Cardiac atrium fibroblast (primary cell): ENCODE measurements around the genes SOX1 and F10.

DNA sequence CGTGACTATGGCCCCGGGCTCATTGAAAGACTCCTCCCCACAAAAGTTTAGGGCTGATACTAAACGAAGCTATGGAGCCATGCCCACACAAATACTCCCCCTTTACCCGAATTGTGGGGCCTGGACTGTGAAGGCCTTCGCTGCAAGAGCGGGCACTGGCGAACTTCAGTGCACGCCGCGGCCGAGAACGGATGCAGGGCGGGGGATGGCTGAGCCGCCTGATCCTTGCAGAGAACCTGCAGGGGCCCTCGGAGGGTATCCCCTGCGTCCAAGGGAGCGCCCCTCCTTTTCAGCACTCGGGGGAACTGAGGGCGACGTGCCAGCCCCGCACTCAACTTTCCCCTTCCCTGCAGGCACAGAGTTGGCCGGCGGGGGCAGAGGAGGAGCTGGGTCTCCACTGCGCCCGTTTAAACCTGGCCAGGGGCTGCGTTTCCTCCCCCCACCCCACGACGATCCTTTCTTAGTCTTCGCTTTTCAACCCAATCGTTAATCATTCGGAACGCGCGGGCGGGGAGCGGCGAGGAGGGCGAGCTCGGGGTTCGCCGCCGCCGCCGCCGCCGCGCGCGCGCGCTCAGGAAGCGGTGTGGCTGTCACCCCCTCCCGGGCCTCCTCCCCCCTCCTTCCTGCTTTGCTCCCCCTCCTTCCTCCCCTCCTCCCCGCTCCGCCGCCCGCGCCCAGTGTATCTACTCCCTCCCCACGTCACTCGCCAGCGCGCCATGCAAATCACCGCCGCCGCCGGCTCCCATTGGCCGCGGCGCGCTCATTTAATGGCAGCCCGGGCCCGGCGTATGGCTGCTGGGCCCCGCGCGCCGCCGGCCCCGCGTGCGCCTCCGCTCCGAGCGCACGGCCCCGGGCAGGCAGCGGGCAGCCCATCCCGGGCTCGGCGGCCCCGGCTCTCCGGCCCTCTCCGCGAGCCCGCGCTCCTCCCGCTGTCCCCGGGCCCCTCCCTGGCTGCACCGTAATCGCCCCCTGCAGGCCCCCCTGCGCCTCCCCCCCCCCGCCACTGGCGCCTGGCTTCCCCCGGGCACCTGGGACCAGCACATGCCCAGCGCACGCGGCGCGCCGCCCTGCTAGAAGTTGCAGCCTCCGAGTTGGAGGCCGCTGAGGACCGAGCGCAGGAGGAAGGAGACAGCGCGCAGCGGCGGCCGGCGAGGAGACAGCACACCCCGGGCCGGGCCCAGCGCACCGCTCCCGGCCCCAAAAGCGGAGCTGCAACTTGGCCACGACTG lies at the start of gene SOX1:
Gene SOX1, plus strand, starts transcription at position 1,037 of the 1,229 bp plus-strand sequence.
- RAMPAGE, long total RNA = no peak

GRCh38 chr13:112212951-112214018 lies 146.3 kb downstream of the SOX1 start:
- RAMPAGE, long total RNA = no peak

DNA sequence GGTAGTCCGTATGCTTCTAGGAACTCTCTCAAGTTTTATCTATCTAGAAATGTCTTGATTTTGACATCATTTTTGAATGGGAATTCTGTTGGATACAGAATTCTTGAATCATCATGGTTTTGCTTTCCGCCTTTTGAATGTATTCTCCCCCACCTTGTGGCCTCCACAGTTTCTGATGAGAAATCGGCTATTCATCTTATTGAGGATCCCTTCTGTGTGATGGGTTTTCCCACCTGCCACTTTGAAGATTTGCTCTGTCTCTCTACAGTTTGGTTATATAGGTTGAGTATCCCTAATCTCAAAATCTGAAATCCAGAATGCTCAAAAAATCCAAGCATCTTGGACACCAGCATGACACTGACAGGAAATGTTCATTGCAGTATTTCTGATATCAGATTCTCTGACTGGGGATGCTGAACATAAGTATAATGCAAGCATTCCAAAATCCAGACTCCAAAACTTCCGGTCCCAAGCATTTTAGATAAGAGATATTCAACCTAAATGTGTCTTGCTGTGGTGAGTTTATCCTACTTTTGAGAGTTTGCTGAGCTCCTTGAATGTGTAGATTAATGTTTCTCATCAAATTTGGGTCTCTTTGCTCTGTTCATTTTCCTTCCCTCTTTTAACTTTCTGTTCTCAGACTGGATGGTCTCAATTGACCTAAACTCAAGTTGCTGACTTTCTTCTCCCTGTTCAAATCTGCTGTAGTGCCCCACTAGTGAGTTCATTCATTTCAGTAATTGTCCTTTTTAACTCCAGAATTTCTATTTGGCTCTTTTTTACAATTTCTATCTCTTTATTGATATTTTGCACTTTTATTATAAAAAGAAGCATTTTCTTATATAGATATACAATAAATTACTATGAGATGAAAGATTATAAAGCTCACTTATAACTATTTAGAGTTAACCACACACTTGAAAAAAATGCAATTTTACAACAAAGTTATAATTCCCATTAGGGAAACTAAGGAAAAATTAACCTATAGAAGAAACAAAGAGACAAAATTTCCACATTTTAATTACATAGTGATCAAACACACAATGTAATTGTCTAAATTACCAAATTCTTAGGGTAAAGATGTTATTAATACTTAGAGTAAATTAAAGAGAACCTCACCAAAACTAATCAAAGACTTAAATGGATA lies 49.7 kb downstream of the TUBGCP3 start:
- RAMPAGE, long total RNA = no peak

DNA sequence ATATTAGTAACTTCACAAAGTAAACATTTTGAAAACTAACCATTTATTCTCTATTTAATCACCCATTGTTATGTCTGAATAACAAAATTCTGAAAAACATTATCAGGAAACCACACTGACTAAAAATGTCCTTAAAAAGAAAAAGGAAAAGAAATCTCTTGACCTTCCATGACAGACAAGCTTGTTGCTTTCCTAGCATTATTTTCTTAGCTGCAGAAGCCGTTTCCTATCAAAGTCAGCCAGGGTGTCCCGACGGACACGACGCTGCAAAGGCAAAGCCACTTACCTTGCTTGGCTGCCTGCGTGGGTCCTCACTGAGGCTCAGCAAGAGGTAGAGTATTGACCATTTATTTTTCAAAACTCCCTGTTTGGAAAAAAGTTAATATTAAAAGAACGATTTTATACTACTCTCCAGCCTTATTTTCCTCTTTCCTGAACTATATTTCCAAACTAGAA lies 28.9 kb downstream of the TUBGCP3 start:
- RAMPAGE, long total RNA = no peak

DNA sequence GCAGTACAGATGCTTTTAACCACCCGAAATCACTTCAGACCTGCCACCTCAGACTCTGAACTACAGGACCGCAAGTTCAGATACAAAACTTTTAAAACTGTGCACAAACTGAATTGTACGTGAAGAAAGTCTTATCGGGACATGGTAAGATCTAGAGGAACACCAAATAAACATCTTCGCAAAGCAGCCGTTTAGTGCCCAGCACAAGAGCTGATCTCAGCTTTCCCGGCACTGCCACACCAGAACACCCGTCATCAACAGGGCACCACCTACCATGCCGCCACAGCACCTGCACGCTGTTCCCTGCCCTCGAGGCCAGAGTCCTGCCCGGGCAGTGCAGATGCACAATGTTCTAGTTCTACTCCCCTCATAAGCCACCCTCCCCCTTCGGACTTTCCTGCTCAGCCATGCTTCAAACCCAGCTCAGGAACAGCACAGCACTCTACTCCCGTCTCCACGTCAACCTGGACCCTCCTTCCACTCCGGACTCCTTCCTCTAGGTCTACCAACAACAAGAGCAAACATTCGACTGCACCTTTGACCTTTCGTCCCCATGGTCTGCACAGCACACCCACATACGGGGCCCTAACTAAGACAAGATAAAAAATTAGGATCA lies 25.2 kb downstream of the TUBGCP3 start:
- RAMPAGE, long total RNA = no peak

- RAMPAGE, long total RNA = no peak
Measured at GRCh38 chr13:112670045-112670470, 19.8 kb upstream of the ATP11A start.

DNA sequence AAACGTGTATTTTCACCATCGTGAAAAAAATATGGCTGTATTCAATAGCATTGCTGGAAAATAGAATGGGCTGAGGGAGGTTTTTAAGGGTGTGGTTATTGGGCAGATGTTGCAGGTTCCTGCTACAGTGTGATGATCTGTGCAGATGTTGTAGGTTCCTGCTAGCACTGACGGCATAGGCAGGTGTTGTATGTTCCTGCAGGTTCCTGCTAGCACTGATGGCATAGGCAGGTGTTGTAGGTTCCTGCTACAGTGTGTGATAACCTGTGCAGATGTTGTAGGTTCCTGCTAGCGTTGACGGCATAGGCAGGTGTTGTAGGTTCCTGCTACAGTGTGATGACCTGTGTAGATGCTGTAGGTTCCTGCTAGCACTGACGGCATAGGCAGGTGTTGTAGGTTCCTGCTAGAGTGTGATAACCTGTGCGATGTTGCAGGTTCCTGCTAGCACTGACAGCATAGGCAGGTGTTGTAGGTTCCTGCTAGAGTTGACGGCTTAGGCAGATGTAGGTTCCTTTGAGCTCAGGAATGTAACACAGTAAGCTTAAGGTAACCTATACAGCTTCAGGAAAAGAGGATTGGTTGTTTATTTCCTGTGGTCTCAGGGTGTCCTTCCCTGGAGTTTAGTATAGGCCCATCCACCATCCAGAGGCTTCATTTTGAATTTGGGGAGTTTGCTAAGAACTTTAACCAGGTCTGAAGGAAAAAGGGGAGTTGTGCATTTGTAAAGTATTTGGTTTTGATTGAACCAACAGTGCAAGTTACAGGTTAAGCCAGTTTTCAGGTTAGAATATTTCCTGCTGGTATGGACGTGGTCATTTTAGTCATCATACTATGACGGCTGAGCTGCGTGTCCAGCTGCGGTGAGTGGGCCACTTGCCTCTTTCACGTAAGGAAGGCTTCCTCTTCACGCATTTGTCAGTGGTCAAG lies 53.6 kb downstream of the ATP11A start:
- RAMPAGE, long total RNA = no peak

- RAMPAGE, long total RNA = no peak
Measured at GRCh38 chr13:112760956-112761239, 71.1 kb downstream of the ATP11A start.

GRCh38 chr13:112782696-112783472 lies 93.0 kb downstream of the ATP11A start:
- RAMPAGE, long total RNA = no peak

DNA sequence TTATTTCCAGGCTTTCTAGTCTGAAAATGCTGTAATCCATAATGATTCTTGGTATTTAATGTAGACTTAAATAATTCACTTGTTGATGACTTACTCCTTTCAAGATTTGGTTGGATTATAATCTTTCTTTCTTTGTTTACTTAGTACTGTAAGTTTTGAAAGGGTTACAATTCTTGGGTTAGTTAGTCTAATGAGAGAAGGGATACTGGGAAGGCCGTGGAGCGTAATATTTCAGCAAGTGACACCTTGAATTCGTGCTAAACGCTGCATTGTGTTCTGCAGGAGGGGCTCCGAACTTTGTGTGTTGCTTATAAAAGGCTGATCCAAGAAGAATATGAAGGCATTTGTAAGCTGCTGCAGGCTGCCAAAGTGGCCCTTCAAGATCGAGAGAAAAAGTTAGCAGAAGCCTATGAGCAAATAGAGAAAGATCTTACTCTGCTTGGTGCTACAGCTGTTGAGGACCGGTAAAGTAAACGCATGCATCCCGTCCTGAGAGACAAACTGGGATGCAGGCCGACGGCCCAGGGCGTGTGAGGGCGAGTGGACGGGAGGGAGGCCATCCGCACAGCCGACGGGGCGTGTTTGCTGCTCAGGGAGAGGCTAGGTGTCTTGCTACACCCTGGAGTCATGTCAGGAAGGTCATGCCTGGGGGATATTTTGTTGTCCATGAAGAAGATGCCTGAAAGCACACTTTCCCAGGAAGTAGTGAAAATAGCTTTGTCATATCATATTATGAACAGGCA lies 118.1 kb upstream of the MCF2L start:
- RAMPAGE, long total RNA = no peak

DNA sequence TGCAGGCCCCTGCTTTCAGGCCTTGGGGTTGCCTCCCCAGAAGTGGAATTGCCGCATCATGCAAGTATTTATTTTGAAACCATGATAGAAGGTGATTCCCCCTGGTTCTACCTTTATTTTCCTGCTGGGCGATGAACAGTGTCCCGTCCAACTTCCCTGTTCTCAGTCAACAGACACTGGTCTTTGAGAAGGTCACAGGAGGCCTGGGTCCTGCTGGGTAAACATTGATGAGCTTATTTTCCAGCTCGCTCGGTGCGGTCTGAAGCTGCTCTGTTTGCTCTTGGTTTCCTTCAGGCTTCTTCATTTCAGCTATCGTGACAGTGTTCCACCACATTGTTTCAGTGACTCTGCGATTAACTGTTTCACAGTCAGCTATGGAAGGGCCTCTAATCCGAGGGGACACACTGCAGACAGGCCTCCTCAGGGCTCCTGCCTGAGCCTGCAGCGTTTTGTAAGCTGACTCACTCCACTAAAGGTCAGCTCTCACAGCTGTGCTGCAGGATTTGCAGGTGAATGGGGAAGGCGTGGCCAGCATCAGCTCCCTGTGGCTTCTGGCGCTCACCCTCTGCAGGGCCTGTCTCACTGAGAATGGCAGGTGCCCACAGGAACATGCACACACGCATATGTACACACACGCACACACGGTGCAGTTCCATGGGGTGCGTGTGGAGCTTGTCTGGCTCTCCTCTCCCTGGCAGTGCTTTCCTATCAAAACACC lies 63.0 kb upstream of the MCF2L start:
- RAMPAGE, long total RNA = no peak

DNA sequence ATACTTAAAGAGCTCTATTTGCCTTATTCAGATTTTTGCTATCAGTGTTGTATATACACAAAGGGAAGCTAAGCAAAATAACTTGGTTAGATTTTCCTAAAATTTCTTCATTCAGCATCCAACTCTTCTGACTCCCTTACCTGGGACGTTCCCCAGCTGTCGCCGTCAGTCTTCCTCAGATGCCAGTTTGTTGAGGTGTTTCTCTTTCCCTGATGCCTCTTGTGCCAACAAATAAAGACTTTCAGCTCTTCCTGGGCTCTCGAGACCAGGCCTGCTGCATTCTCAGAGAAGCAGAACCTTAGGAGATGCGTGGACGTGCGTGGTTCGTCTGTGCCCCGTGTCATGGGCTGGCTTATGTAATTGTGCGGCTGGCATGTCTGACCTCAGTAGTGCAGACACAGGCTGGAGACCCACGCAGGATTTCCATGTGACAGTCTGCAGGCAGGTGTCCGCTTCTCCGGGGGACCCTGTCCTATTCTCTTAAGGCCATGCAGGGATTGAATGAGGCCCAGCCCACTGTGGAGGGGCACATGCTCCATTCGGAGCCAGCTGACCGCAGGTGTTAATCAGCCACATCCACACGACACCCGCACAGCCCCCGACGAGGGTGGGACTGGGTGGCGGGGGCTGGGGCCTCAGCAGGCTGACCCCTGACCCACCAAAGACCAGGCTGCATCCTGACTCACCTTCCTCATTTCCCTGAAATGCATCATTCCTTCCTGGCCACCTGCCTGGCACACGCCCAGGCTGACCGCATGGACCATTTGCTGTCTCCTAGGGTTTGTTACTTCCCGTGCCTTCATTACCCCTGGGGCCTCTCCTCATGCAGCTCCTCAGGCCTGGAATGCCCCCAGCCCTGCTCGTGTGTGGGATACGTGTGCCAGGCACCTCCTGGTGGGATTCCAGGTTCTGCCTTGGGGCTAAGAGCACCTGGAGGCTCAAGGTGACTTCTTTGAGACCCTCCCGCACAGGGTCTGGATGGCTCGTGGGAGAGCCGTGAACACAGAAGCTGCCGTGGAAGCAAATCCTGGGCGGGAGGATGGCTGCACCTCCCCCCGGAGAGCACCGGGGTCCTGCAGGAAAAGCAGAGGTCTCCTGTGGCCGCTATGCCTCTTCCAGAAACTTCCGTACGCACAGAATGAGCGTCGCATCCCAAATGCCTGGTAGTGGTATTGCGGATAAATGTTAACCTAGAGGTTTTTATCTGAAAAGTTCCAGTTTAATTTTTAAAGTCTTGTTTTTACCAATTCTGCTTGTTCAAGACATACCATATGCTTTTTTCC lies 10.7 kb upstream of the MCF2L start:
- RAMPAGE, long total RNA = no peak

DNA sequence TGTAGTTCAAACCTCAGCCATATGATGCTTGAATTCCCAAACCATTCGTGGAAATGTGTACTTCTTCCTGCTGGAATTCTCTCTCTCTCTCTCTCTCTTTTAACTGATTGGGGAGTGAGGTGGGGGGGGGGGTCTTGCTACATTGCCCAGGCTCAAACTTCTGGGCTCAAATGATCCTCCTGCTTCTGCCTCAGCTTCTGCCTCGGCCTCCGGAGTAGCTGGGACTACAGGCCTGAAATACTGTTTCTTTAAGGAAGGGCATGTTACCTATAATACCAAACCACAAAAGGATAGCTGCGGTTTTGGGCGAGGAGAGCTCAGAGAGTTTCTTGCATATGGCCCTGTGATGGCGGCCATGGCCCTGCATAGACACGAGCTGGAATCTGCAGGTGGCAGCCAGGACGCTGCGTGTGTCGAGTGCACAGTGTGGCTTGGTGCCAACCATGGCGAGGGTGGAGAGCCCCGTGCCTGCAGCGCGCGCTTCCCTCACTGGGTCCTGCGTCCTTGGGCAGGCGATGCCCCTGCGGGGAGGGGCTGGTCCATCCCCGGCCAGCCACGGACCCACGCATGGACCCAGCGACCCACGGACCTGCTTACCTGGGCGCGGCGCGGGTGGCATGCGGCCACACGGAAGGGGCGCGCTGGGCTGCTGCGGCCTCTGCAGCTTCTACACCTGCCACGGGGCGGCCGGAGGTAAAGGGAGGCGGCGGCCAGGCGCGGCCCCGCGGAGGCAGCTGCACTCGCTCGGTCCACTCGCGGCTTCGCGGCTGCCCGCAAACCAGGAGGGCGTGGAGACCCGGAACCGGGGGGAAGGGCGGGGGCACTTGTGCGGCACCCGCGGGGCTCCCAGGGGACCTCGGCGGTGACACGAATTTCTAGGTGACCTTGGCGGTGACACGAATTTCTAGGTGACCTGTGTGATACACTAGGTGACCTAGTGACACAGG lies 719 bp upstream of the MCF2L start:
- RAMPAGE, long total RNA = no peak

DNA sequence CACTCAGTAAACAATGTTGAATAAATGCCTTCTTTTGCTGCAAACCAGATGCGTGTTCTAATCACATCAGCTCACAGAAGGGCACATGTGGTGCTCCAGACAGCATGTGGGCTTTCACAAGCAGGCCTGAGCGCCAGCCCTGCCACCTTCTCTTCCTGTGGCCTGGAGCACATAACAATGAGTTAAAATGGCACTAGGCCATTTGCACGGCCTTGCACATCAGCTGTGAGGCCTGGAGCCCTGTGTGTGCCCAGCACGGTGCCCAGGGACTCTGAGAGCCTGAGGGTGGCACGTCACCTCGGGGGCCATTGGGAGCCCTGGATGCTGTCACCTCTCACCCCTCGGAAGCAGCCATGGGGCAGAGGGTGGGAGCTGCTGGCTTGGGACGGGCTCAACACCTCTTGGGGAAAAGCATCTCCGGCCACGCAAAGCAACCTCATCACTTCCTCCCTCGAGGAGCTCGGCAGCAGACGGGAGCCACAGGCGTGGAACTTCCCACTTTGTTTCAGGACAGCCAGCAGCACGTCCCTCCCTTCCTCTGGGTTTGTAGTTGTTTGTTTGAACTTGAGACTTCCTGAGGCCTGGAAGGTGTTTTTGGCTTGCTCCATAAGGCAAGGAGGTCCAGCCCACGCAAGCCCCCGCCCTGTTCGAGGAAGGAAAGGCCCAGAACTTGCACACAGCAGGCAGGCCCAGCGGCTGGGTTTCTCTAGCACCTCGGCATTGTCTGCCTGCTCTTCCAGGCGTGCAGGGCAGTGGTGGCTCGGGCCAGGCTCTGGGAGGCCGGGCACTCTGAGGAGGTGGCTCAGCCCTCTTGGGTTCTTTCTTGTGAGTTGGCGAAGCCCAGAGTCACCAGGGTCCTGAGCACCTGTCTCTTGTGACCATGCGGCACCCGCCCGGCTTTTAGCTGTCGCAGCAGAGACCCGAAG lies 9.9 kb downstream of the MCF2L start:
- RAMPAGE, long total RNA = no peak

DNA sequence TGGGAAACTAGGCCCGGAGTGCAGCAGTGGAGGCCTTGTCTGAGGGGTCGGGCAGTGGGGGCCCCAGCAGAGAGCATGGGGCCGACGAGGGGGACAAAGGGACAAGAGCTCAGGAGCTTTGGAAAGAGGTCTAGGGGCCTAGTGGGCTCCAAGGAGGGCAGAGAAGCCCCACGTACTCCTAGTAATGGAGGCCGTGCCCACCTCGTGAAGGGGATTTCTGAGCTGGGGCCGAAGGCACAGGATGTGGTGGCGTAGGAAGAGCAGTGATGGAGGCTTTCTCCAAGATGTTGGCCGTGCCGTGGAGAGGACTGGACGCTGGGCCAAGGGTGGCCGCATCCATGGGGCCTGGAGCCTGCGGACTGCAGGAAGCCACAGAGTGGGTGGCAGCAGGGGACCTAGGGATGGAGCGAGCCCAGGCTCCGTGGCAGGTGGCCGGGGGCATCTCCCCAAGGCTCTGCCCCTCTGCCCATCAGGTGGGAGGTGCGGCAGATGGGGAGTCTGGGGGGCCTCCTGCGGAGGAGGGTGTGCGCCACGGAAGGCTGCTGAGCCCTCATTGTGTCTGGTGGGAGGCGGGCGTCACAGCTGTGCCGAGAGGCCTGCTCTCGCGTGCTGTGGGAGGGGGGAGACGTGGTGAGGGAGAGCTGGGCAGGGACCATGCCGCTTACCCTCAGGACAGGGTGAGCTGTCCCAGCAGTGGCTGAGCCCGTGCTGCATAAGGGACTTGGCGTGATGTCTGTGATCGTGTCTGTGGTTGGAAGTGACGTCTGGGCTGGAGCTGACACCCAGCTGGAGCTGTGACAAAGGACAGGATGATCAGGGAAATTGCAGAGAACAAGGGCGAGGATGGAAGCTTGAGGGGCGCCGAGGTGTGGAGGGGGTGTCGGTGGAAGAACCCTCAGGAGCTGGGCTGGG lies 13.3 kb downstream of the MCF2L start:
- RAMPAGE, long total RNA = no peak

GRCh38 chr13:112990575-112991614 lies 21.9 kb downstream of the MCF2L start:
- RAMPAGE, long total RNA = no peak

DNA sequence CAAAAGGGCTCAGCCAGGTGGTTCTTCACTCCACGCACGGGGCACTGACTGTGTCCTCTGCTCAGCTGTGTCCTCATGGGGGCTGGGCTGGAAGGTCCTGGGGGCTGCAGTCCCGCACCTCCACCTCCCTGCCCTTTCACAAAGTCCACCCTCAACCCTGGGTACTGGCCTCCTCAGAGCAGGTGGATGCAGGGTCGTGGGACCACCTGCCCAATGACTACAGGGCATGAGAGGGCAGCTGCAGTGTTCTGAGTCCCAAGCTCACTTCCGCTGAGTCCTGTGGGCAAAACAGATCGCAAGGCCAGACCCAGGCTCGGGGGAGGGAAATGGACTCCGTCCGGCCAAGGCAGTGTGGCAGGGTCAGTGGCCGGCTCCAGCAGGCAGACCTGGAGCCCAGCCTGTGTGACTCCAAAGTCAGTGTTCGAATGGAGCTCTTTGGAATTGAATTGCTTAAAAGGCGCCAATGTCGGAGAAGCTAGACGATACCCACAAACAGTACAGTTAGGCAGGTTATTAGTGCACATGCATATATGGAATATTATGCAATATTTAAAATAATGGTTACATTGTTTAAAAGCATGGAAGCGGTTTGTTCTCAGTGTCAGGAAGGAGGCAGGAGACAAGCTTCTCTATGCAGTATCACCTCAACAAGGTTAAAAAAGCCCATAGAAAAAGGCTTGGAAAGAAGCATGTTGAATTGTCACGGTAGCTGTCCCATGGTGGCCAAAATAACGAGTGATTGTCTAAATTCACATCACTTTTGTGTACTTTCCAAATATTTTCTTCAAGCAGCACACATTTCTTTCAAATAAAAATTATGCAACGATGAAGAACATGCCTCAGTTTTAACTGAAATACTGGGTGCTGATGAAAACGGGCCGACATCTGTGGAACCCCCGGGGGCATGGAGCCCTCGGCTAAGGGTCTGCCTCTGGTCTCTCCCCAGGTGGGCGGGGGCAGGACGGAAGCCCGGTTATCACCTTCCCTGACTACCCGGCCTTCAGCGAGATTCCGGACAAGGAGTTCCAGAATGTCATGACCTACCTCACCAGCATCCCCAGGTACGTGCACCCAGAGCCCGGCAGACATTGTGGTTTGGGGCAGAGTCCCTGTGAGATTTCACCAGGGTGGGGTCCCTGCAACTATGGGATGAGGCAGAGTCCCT lies 55.1 kb downstream of the MCF2L start:
- RAMPAGE, long total RNA = no peak

- RAMPAGE, long total RNA = no peak
Measured at GRCh38 chr13:113030539-113031502, 61.8 kb downstream of the MCF2L start.

- RAMPAGE, long total RNA = no peak
Measured at GRCh38 chr13:113122109-113122989, at the start of gene F10. Gene F10, plus strand, starts transcription at chr13:113122799.

GRCh38 chr13:113177926-113178636 lies 19.6 kb downstream of the PROZ start:
- RAMPAGE, long total RNA = no peak